Hair follicle dermal papilla cell (primary cell): ENCODE measurements around a stretch of chr15.

GRCh38 chr15:91953978-91954862 is 100.7 kb downstream of the SLCO3A1 start:
- CAGE, long polyA plus RNA = no peak

- CAGE, long polyA plus RNA = no peak
Measured at GRCh38 chr15:92069594-92070345, 216.3 kb downstream of the SLCO3A1 start.

DNA sequence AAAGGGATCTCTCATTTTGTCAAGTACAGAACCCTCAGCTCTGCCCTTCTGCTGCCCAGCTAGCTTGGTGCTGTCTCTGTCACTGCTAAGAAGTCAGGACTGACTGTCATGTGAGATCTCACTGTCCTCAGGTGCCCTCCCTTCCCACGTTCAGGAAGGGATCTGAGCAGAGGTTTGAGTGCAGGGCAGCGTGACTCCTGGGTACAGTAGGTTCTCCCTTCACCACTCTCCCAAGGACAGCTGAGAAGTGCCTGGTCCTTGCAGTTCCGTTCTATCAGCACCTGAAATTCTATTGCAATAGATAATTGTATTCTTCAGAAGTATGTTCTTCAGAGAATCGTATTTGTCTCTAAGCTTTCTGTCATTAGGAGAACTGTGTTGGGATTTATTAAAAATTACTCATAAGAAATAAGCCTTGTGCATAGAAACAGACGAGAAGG is 229.8 kb downstream of the SLCO3A1 start:
- CAGE, long polyA plus RNA = no peak

DNA sequence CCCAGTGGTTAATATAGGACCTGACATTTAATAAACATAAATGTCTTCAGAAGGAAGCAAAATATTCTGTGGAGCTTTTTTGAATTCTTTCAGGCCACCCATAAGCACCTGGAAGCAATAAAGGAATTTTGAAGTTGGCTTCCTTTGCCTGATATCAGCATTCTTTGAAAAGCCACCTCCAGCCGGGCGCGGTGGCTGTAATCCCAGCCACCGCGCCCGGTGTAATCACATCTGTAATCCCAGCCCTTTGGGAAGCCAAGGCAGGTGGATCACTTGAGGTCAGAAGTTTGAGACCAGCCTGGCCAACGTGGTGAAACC is 251.2 kb downstream of the SLCO3A1 start:
- CAGE, long polyA plus RNA = no peak

- CAGE, long polyA plus RNA = no peak
Measured at GRCh38 chr15:92394353-92395381, 986 bp downstream of the ST8SIA2 start.

GRCh38 chr15:92521680-92522023 is 128.0 kb downstream of the ST8SIA2 start:
- CAGE, long polyA plus RNA = no peak

DNA sequence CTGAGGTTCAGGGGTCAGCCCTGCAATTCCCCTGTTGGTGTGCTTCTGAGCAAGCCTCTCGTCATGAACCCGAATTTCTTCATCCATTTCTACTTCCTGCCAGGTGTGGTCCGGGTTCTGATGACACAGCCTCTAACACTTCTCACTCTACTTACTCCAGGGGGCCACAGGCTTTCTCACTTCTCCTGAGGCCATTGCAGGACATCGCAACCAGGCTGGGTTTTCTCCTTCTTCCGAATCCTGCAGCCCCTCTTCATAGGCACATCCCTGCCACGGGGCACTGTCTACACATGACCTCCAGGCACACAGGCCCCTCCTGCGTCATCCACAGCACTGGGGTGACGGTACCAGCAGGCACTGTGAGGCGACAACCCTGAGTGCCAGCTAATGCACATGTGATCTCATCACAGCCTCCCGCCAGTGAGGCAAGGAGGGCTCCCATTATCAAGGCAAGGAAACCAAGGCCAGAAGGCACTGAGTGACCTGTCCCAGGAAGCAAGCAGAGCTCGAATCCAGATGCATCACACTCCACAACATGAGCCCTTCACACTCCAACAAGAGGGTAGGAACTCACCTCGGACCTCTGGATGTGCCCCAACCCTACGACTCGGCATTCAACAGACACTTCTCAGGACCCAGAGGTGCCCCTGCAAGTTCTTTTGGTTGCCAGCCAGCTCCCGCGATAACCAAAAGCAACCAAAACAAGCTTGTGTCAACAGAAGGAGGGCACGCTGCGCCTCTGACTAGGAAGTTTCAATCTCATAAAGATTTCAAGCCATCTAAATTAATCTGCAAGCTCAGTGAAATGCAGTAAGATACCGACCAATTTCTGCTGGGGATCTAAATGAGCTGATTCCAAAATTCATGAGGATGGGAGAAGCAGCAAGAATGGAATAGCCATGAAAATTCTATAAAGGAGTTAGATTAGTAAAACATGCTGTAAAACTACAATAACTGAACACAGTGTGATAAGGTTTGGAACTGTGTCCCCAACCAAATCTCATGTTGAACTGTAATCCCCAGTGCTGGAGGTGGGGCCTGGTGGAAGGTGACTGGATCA is 16.7 kb downstream of the FAM174B start:
- CAGE, long polyA plus RNA = no peak

- CAGE, long polyA plus RNA = no peak
Measured at GRCh38 chr15:92883582-92884203, 16.4 kb upstream of the CHD2 start.

DNA sequence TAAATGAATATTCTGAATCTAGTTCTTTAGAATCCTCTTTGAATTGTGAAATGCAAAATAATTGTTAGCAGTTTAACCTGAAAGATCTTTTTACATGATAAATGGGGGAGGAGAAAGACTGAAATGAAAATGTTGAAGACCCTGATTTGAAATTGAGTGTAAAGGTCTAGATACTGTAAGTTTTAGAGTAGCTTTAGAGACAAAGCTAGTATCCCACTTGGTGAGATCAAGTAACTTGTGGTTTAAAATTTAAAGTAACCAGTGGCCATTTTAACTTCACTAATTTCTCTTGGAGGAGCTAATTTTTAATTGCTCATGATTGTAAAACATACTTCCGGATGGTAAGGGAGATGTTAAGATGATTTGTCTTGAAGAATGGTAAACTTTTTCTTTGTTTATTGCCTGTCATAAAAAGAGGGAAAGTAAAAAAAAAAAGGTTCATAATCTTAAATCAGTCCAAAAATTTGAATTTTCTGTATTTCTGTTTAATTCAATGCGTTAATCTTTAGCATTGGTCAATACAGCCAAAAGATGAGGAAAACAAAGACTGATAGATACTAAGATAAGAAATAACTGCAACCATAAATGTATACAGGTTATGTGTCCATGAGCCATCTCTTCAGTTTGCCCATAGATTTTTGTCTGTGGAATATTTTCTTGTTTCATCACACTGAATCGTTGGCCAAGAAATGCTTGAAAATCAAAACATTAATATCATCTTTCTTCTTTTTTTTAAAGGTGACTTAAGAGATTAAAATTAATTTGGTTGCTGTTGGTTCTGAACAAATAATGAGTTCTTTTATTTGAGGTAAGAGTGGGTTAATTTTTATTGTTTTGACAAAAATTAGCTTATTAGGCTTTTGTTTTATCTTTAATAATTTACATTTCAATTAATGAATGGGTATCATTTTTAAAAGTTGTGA is 15.1 kb upstream of the CHD2 start:
- CAGE, long polyA plus RNA = no peak

- CAGE, long polyA plus RNA = no peak
Measured at GRCh38 chr15:92895852-92896252, 4.3 kb upstream of the CHD2 start.

DNA sequence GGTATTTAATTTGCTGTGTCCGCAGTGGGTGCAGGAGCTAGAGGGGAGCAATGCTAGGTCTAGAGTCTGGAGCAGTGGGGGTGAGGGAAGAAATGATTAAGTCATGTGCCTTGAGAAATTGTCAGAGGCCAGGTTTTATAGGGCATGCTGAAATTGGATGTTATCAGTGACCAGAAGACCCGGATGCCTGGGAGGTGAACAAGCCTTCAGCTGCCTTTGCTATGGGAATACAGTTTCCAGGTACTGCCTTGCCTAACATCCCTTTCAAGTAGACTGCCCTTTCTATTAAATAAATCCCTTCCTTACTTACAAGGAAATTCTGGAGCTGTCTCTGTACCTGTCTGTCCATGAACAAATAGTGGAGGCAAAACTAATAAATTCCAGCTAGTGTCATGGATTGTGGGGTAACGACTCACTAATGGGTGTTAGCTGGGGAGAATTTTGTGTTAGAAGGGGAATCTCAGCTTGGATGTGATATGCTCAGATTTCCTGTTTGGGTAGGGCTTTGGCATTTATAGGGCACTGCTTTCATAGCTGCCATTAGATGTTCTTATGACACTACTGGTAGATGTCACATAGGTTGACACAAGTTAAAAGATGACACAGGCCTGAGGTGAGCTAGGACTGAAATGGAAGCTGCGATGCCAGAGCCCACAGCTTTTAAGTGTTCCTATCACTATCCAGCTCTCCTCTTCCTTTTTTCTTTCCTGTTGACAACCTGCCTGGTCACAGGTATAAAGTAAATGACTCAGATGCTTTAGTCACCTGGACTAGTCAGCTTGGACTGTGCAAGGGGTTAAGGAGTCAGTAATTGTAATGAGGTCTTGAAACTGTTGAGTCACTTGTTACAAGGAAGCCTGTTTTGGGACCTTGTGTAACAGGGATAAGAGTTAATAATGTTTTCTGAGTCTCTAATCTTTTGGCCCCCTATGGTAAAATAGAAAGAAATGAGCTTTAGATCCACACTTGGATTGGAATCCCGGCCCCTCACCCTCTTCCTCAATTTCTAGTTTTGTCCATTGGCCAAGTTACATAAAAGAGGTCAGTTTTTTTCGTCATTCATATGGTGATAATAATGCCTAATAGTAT is 21.4 kb downstream of the CHD2 start:
- CAGE, long polyA plus RNA = no peak

GRCh38 chr15:92930689-92931200 is 30.6 kb downstream of the CHD2 start:
- CAGE, long polyA plus RNA = no peak

GRCh38 chr15:92947160-92947506 is 47.0 kb downstream of the CHD2 start:
- CAGE, long polyA plus RNA = no peak

DNA sequence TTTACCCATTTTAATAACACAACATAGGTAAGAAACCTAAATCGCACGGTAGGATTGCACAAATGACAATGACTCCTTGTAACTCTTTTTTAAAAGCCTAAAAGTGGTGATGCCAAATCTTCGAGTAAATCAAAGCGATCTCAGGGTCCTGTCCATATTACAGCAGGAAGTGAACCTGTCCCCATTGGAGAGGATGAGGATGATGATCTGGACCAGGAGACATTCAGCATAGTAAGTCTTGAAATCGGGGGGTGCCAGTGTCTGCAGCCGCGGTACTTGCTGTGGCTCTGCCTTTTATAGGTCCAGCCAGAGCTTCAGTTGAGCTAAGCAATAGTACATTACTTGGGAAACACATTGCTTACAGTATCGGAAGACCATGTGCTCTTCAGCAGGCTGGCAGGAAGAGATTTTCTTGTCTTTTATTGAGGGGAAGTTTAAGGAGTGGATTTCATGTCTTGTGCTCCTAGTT is 84.5 kb downstream of the RGMA start:
- CAGE, long polyA plus RNA = no peak

DNA sequence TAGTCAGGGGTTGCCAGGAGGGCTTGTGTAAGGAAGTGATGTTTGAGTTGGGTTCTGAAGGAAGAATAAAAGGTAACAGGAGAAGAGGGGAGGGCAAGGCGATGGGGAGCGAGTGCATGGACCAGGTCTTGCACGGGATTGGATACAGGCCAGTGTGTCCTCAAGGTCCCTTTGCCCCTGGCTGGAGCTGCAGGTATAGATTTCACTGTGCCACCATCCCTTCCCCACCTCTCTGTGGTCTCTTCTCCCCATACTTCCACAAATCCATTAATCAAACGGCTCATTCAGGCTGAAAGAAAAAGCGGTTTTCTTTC is 83.8 kb downstream of the RGMA start:
- CAGE, long polyA plus RNA = no peak

DNA sequence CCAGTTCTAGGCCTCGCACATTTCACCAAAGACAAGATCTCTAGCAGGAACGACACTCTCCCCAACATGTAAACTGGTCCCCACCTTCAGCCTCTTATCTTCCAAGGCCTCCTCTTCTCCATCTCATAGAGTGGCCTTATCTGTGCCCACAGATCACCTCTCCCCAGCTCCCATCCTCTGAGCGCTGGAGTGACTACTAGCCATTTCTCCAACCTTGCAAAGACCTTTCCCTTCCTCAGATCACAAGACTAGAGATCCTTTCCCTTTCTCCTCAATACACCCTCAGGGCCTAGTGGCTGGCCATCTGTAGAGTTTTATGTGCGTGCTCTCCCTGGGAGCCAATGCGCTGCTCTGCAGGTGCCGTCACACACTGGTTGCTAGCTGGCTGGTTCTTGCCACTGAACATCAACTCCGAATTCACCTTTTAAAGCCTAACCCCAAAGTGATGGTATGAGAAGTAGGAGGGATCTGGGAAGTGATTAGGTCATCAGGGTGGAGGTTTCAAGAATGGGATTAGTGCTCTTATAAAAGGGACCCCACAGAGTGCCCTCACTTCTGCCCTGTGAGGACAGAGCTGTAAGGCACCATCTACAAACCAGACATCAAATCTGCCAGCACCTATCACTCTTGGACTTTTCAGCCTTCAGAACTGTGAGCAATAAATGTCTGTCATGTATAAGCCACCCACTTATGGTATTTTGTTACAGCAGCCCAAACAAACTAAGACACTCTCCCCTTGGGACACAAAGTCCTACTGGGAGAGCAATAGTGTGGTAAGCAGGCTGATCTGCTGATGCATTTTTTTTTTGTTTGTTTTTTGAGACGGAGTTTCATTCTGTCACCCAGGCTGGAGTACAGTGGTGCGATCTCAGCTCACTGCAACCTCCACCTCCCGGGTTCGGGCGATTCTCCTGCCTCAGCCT is 20.4 kb downstream of the RGMA start:
- CAGE, long polyA plus RNA = no peak

- CAGE, long polyA plus RNA = no peak
Measured at GRCh38 chr15:93070092-93070514, 18.9 kb downstream of the RGMA start.

GRCh38 chr15:94075083-94075770 is 156.1 kb upstream of the MCTP2 start:
- CAGE, long polyA plus RNA = no peak

- CAGE, long polyA plus RNA = no peak
Measured at GRCh38 chr15:94248135-94248719, 16.9 kb downstream of the MCTP2 start.

GRCh38 chr15:94363045-94363796 is 131.9 kb downstream of the MCTP2 start:
- CAGE, long polyA plus RNA = no peak